HL-60 (cell line): ENCODE results near the genes INTS15 and CCZ1B.

- RRBS: 9% methylated on average over 2 of the region's 12 CpGs
These were observed 85.2 kb downstream of the RNF216 start for GRCh38 chr7:5696262-5696665.

- RRBS: no CpG with 5 or more reads among the region's 6 CpGs
These were observed 6.0 kb downstream of the AIMP2 start for GRCh38 chr7:6015165-6015375.

- RRBS: no CpG with 5 or more reads among the region's 6 CpGs
These were observed 19.2 kb downstream of the RAC1 start for GRCh38 chr7:6393184-6394222.

DNA sequence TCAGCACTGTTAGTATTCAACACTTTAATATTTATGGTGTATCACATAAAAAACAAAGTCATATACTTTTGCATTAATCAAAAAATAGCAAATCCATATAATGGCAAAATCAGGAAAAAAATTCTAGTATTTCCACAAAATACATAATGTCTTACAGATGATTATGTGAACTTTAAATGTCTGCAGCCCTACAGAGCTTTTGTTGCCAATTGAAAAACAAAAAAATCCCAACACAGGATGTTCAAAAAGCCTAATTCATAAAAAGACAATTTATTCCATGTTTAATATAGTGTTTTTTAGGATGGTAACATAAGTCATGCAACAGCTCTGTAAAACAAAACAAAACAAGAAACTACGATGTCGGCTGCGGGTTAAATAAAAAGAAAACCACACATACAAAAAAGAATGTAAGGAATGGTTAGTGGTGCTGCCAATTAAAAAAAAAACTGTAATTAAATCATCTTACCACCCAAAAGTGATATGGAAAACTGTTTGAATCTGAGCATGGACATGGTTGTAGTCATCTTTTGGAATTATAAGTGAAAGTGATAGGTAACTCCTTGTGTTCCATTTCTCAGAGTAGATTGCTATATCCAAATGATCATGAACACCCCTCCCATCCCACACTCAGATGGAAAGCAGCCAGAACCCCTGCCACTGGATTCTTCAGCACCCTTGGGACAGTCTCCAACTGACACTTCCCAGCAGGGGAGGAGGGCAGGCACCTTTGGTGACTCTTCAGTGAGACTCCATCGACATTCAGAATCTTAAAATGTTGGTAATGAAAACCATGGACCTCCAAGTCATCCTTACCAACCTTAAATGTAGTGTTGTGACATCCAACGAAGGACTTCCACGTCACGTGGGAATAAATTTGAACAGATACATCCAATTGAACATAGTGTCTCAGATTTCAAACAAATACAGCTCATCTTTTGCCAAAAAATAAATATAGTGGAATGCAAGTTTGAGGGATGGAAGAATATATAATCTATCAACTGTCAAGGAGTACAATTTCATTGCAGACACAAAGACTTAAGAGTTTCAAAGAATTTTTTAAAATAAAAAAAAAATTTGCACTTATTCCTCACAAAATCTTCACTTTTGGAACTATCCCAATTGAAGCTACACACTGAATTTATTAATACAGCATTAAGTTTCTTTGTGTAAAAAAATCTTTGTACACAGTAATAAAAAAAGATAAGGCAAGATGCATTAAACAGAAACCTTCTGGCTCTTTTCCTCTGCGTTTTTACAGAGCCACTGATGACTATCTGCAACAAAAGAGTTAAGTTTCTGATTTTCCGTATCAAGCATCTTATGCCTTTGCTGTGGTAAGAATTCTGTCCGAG lies 14.5 kb upstream of the DAGLB start:
- RRBS: no CpG with 5 or more reads among the region's 10 CpGs

DNA sequence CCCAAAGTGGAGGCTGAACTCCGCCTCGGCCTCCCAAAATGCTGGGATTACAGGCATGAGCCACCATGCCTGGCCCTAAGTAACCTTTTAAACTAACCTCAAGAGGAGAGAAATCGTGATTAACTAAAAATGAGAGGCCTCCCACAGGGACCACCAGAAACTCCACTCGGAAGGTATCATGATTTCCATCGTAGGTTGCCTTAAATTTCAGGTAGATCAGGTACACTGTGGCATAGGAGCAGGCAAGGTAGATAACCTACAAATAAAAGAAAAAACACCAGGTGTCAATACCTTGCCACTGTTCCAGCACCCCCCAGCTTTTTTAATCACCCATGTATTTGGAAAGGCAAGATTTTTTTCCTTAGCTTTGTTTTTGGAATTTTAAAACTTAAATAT lies 14.5 kb downstream of the KDELR2 start:
- RRBS: no CpG with 5 or more reads among the region's 5 CpGs

GRCh38 chr7:6479036-6479532 lies 4.9 kb downstream of the KDELR2 start:
- RRBS: no CpG with 5 or more reads among the region's 10 CpGs

GRCh38 chr7:6589690-6590496 lies at the start of gene INTS15:
INTS15 (plus strand) TSS chr7:6590021.
- RRBS: 3% methylated on average over 48 of the region's 102 CpGs

DNA sequence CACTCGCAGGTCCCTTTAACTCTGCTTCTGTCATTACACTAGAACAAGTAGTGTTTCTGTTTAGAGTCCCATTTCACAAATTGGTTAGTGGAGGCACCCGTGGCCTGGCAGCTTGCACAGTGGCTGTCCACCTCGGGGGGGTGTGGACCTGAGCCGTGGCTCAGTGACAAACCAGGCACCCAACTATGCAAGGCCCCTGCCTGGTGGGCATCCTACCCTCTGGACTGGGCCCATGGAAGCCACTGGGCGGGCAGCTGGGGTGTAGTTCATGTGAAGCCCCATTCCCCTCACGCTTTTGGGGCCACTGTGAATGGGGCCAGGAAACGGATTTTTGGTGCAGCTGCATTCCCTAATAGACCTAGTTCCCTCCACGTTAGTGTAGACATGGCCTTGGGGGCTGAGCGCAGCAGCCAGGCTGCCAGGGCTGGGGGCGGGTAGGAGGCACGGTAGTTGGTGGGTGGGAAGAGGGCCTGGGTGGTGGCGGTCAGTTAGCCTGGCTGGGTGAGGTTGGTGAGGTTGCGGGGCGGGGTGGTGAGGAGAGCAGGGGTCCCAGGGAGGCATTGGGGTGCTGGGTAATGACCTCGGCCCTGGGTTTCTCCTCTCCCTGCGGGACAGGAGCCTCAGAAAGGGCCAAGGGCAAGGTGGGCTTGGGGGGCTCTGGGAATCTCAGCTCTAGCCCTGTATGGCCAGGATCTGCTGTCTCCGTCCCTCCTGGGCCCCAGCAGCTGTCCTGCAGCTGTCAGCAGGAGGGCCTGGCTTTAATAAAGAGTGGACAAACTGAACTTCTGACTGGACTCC lies 18.7 kb downstream of the ZNF316 start:
- RRBS: no CpG with 5 or more reads among the region's 17 CpGs

GRCh38 chr7:6825886-6826543 lies at the start of gene CCZ1B:
CCZ1B (minus strand) TSS chr7:6826275.
- RRBS: no CpG with 5 or more reads among the region's 61 CpGs

- RRBS: no CpG with 5 or more reads among the region's 10 CpGs
These were observed 119.9 kb upstream of the CCZ1B start for GRCh38 chr7:6945940-6946453.

DNA sequence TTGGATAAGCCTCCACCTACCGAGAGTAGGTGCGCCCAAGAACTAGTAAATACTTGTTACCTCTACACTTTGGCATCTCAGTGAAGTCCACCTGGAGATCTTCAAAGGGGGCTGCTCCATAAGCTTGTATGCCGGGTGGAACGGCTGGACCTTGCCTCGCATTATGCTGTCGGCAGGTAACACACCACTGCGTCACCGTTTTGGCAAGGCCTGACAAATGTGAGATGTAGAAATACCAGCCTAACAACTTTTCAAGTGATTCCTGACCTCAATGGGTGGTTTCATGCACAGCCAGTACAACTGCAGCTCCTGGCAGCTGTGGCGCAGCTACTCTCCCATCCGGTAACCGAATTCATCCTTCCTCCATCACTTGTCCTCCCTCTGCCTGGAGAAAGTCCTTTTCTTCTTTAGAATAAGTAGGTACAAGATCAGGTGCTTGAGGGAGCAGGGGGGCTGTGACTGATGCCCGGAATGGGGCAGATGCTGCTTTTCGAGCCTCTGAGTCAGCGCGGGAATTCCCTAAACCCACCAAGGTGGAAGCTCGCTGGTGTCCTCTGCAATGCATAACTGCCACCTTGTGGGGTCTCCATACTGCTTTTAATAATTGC lies 127.8 kb upstream of the CCZ1B start:
- RRBS: no CpG with 5 or more reads among the region's 16 CpGs

DNA sequence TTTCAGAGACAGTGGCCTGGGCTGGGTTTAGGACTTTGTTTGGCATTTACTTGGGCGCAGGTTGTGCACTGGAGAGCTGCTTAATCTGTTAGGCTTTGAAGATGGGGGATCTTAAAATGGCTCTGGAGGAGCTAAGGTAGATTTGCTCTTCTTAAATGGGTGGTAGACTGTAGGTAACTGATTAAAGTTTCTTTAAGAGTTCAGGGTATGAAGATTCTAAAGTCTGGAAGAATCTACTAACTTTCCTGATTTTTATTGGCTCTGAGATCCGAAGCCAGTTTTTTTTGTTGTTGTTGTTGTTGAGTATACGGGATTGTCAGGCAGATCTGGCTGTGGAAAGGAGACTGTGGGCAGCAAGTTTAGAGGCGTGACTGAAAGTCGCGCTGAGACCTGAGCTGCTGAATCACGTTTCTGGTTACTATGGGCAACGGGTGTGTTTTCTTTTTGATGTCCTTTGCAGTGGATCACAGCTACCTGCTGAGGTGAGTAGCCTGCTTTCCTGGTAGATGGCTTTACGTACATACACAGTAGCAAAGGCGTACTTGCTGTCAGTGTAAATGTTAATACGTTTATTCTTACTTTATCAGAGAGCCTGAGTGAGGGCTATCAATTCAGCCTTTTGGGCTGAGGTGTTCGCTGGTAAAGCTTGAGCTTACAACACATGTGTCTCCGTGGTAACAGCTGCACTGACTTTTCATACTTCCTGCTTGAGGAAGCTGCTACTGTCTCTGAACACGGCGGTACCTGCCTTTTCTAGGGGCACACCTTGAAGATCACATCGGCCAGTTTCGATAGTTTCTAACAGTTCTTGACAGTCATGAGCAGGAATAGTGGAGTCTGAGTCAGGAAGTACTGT lies 165.0 kb upstream of the CCZ1B start:
- RRBS: no CpG with 5 or more reads among the region's 17 CpGs

DNA sequence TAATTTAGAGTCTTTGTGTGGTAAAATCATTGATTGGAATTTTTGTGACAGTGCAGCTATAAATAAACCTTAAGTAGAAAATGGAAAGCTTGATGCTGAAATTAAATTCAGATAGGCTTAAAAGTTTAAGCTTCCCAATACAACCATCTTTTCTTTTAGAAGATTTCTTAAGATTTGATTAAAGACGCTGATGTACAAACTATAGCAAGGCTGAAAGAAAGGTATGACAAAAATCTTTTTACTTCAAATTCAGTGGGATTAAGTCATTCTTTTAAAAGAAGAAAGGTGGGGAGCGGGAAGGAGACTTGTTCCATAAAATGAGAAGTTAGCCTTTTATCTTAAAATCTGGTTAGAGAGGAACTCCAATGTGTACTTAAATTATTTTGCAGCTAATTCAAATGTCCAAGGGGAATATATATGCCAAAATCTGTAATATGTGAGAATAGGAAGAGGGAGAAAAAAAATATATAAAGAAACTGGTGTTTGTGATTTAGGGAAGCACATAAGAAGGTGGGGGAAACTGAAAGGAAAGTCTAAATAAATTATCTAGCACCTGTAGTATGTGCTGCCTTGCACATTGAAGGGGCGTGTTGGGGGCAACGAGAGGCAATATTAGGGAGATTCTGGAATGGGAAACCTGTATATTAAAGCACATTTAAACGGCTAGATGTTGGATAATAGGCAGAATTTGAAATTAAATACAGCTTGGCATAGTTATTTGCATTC lies 2.5 kb downstream of the C1GALT1 start:
- RRBS: no CpG with 5 or more reads among the region's 5 CpGs

DNA sequence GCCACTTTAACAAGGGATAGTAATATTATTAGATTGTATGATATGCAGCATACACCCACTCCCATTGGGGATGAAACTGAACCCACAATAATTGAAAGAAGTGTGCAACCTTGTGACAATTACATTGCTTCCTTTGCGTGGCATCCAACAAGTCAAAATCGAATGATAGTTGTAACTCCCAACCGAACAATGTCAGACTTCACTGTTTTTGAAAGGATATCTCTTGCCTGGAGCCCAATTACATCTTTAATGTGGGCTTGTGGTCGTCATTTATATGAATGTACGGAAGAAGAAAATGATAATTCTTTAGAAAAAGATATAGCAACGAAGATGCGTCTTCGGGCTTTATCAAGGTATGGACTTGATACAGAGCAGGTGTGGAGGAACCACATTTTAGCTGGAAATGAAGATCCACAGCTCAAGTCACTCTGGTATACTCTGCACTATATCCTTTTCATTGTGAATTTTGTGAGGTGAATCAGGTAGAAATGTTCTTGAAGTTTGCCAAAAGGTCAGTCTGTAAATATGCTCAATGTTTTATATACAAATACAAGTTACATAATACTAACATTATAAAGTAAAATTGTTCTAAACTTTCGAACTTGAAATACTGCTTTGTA lies 6.8 kb downstream of the MIOS start:
- RRBS: no CpG with 5 or more reads among the region's 9 CpGs

DNA sequence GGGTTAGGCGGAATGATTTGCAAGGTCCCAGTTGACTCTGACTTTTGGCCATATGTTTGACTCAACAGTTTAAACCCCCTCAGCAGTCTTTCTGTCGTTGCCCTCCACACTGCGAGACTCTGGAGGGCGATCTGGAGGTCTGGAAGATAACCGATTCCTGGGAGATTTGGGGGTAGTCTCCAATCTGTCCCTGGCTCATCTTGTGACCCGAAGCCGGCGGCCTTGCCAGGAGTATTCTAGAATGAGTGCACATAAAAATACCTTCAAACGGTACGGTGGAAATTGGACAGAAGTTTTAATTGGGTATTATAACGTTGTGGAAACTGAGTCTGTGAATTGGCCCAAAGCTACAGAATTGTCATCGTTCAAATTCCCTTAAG lies 874 bp downstream of the UMAD1 start:
- RRBS: no CpG with 5 or more reads among the region's 12 CpGs

DNA sequence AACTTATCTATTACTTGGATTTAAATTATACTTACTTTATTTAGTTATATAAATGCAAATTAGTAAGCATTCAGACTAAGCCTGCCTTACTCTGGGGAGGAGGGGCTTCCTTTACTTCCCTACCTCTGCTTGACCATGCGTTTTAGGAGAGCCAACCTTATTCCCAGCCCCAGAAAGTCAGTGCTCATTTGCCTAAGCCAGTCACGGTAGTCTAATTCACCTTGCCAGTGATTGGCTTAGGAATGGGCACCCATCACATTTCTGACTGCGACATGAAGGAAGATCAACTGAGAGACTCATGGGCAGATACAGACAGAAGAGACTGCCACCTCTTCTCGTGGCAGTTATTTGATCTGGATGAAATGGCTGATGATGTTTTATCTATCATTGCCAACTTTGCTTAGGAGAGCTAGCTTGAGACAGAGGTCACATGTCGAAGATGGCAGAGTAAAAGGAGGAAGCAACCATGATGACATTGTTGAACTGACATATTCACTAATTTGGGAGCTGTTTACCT lies 29.4 kb downstream of the RPA3 start:
- RRBS: no CpG with 5 or more reads among the region's 5 CpGs

- RRBS: no CpG with 5 or more reads among the region's 1 CpG
These were observed 76.9 kb upstream of the RPA3 start for GRCh38 chr7:7795272-7795723.

DNA sequence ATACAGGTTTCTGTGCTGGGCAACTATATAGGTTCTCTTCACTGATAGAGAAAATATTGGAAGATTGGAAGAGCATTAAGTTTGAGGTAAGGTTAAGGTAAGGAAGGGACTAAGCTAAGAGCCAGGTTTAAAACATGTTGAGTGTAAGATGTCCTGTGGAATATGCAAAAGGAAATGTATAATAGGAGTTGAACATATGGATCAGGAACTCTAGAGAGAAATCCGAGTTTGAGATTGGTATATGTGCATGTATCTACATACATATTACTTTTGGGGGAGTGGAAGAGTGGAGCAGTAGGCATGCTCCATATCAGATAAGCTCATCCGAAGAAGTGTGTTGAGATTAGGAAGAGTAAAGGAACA lies 101.6 kb upstream of the GLCCI1 start:
- RRBS: no CpG with 5 or more reads among the region's 2 CpGs

DNA sequence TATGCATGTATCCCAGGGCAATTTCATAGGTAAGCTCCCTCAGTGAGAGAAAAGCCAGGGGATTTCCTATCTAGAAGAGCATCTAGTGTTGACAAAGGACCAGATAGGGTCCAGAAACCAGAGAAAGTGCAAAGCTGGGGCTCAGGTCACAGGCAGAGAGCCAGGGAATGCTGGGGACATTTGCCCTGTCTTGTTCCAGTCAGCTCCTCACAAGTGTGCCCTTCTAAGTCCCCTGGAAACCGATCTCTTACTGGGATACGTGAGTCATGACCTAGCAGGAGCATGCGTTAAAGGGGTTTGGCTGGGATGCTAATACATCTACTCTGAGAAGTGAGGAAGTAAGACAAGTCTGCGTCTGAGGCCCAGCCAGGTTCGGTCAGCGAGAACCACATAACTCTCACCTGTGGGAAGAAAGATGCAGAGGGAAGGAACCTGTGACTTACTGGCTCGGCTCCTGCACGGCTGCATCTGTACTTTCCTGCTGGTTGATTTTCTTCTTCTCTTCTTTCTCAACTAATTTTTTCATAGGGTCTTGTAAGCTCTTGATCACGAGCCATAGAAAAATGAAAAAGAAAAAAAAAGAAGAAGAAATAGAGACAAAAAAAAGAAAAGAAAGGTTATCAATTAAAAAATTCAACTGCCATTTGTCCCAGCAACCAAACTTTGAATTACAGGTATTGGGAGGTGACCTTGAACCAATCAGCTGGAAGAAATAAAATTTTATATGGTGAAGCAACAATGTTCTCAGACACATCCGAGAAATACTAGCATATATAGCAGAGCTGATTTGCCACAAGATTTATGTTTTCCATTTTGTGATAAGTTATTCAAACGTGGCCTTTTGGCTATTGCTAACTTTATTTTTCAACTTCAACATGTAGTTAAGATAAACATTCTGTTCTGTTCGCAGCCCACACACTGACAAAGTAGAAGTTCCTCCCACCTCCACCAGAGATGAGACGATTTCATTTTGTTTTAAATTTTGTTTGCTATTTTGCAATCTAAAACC lies 118.2 kb downstream of the ICA1 start:
- RRBS: no CpG with 5 or more reads among the region's 13 CpGs

- RRBS: no CpG with 5 or more reads among the region's 9 CpGs
These were observed 40.8 kb downstream of the ICA1 start for GRCh38 chr7:8221038-8221647.